Fibroblast of villous mesenchyme (primary cell): Measurements from ENCODE around the genes CCDC107 and CCIN.

GRCh38 chr9:35603485-35603916 is 1.6 kb upstream of the TESK1 start:
- CAGE, long polyA plus RNA = no peak

DNA sequence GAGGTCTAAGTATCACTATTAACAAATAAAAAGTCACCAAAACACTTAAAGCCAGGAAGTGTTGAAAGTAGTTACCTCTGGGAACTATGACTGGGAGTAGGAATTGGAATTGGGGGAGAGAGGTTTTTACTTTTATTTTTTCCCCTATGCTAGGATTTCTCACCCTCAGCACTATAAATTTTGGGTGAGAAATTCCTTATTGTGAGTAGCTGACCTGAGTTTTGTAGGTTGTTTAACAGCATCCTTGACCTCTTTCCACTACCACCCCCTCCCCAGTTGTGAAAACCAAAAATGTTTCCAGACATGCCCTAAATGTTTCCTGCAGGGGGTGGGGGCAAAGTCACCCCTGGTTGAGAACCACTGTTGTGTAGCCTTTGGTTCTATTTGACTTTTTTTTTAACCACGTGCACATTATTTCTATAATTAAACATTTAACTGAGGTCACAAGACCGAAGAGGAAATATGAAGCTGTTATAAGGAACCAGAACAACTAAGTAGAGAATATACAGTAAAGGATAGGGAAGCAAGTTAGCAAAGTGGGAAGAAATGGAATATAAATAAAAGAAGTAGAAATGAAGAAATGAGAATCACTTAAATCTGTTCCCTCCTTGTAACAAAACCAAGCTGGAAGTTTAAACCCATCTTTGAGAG is 14.7 kb downstream of the SIT1 start:
- CAGE, long polyA plus RNA = no peak

- CAGE, long polyA plus RNA = no peak
These were observed 12.0 kb downstream of the SIT1 start for GRCh38 chr9:35638841-35639069.

DNA sequence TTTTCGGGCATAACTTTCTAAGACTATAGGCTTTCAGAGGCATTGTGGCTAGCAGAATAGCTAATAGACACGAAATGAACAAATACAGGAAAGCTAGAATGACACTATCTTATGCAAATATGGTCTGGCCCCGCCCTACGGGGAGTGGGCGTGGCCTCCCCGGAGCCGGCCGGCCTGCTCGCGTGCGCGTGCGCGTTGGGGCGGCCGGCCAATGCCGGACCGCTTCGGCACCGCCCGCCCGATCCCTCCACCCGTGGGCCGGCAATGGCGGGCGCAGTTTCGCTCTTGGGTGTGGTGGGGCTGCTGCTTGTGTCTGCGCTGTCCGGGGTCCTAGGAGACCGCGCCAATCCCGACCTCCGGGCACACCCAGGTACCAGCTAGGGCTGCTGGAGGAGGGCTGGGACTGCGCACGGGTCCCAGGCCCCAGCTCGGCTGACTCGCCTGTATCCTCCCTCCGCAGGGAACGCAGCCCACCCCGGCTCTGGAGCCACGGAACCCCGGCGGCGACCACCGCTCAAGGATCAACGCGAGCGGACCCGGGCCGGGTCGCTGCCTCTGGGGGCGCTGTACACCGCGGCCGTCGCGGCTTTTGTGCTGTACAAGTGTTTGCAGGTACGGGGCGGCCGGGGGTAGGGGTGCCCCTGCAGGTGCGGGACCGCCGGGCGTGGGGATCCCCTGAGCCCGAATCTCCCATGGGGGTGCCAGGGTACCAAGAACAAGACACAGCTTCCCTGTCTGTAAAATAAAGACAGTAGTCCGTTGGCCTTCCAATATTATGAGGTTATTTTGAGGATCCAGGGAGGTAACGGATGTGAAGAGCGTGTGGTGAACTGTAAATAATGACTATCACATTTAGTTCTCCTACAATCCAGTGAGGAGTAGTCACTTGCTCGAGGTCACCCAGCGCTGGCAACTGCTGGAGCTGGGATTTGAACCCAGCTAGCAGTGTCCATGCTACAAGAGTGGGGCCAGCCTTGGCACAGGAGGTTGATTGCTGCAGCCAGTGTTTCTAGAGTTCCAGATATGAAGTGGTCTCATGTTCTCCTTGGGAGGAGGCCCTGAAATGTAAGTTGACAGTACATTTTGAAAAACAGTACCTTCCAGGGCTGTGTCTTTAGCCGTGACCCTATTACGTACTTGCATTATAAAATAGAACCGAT is at the start of gene CCDC107:
CCDC107 (plus strand) TSS at position 177 of the 1,160 bp plus-strand sequence.
- CAGE, long polyA plus RNA = start-site peak on the plus strand centred at position 191 of the sequence, 33 bp wide, 160 and 153 reads in 2 replicates

DNA sequence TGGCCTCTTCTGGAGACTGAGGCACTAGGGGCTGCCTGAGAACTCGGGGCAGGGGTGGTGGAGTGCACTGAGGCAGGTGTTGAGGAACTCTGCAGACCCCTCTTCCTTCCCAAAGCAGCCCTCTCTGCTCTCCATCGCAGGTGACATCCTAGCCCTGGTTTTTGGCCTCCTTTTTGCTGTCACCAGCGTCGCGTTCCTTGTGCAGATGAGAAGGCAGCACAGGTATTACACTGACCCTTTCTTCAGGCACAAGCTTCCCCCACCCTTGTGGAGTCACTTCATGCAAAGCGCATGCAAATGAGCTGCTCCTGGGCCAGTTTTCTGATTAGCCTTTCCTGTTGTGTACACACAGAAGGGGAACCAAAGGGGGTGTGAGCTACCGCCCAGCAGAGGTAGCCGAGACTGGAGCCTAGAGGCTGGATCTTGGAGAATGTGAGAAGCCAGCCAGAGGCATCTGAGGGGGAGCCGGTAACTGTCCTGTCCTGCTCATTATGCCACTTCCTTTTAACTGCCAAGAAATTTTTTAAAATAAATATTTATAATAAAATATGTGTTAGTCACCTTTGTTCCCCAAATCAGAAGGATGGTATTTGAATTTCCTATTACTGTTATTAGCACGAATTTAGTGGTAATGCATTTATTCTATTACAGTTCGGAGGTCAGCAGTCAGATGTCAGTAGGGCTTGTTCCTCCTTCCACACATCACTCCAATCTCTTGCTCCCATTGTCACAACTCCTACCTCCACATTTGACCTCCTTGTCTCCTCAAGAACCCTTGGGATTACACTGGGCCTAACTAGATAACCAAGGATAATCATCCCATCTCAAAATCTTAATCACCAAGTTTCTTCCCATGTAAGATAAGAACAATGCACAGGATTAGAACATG is 7.1 kb downstream of the CA9 start:
- CAGE, long polyA plus RNA = no peak

DNA sequence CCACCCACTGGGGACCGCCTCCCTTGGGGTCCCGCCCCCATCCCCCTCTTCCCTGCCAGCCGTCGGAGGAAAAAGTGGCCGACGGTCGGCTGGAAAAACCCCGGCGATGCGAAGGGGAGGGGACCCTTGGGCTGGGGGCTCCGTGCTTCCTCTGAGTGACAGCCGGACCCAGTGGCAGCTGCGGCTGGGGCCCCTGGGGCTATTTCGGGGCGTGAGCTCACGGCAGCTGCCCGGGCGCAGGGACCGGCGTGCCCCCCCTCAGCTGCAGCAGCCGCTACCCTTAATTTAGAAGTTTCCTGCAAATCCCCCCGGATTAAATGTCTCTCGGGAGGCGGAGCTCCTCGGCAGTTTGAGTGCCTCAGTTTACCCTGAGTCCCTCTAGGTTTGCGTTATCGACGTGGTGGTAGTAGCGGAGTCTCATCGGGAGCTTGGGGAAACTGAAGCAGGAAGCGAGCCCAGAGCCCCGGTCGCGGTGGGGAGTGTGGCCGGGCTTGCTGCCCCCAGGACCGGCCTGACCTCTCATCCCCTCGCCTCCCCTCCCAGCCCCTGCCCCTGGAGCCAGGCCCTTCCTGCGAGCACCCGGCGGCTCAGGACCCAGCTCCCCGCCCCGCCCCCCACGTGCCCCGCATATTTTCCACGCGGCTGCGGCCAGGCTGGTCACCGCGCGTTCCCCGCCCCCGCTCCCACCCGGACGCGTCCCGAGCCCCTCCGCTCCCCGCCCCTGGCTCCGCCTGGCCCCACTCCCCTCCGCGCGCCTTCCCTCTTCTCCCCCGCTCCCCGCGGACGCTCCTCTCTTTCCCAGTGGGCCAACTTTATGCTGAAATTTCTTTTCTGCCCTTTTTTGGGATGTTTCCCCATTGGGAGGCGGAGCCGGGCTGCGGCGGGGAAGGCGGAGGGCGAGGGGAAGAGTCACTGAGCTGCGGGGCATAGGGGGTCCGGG is 611 bp upstream of the TPM2 start:
- CAGE, long polyA plus RNA = no peak

- CAGE, long polyA plus RNA = no peak
These were observed 3.9 kb downstream of the TLN1 start for GRCh38 chr9:35727828-35728730.

GRCh38 chr9:35730105-35731232 is 1.5 kb downstream of the TLN1 start:
- CAGE, long polyA plus RNA = no peak

DNA sequence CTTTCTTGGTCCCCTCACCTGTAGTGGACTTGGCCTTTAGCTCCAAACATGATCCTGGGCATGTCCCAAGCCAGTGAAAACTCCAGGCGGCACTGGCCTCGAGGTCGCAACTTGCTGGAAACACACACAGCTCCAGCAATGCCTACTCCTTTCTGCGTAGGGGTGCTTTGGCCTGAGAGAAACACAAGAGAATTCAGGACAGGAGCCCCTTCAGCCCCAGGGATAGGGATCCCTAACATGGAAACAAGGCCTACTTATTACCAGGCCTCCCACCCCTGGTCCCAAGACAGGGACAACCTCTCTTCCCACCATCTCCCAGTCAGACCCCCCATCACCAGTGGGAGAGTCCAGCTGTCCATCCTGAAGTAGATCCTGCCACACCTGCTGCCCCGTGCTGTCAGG is 7.7 kb downstream of the CREB3 start:
- CAGE, long polyA plus RNA = no peak

DNA sequence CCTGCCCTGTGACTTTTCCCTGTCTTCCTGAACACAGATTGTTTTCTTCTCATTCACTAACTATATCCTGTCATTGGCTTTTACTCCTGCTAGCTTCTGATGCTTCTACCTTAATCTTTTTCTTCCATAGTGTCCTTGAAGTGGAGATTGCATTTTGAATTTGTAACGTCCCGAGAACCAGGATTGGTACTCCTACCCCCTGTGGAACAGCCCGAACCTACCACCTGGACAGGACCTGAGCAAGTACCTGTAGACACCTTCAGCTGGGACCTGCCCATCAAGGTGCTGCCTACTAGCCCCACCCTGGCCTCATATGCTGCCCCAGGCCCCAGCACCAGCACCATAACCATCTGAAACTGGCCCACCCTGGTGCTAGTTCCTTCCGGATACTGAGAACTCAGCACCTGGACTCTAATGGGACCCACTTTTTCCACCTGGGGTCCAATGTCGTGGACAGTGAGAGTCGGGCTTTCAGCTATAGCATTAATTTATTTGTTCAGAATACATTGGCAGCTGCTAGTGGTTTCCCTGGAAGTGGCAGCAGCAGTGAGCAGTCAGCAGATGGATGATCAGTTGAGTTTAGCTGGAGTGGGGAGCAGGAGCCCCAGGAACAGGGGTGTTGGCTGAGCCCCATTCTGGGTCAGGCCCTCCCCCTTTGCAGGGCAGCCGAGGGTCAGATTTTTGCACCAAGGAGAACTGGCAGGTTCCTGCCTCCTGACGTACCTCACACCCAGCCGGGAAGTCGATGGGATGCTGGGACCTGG is 1.4 kb downstream of the MSMP start:
- CAGE, long polyA plus RNA = no peak

GRCh38 chr9:35770901-35771380 is 16.9 kb upstream of the MSMP start:
- CAGE, long polyA plus RNA = no peak

DNA sequence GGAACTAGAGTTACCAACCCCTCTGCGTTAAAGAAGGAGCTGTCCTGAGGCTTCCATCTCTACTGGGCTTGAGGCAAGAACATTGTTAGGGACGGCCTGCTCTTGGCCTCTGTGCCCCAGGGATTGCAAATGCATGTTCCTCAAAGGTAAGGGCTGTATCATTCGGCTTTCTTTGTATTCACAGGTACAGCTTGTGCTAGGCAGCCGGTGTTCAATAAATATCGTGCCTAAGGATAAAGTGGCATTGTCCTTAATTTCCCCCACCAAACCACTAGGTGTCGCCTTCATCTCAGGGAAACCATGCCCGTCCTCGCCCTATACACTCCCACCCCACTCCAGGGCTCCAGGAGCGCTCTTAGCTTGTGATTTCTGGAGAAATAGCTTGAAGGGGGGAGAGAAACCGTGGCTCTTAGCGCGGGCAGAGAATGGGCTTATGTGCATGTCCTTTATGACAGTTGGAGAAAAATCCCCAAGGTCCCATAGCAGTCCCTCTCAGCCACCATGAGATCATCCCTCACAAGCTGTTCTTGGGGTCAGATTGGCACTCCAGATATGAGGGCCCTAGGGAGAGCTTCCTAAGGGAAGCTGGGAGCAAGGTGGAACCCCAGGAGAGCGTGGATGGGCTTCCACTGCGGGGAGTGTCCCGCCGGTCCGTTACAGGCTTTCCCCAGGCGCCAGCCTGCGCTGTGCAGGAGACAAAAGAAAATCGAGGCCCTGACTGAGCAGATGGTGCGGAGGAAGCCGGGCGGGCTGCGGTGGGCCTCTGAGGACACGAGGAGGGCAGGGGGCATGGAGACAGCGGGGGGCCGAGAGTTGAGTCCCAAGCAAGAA is 981 bp upstream of the NPR2 start:
- CAGE, long polyA plus RNA = no peak

- CAGE, long polyA plus RNA = no peak
These were observed 6.0 kb downstream of the TMEM8B start for GRCh38 chr9:35834751-35835739.

DNA sequence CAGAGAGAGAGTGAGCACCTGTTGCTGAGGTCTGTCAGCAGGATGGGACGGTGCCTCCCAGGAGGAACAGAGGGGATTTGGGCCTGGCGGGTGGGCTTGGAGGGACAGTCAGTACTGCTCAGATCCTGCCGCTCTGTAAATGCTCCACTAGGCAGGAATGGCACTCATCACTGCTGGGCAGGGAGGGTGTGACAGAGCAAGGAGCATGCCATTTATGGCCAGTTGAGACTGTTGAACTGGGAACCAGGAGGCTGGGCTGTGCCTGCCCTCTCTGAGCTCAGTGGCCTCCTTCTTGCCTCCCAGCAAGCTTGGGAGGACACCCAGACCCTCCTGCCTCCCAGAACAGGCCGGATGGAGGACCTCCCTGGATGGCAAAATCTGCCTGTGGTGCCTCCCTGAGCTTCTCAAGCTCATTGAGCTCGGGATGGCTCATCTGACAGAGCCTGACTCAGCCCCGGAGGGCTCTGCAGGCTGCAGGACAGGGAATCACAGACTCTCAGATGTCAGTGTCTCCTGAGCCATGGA is 749 bp upstream of the HRCT1 start:
- CAGE, long polyA plus RNA = no peak

DNA sequence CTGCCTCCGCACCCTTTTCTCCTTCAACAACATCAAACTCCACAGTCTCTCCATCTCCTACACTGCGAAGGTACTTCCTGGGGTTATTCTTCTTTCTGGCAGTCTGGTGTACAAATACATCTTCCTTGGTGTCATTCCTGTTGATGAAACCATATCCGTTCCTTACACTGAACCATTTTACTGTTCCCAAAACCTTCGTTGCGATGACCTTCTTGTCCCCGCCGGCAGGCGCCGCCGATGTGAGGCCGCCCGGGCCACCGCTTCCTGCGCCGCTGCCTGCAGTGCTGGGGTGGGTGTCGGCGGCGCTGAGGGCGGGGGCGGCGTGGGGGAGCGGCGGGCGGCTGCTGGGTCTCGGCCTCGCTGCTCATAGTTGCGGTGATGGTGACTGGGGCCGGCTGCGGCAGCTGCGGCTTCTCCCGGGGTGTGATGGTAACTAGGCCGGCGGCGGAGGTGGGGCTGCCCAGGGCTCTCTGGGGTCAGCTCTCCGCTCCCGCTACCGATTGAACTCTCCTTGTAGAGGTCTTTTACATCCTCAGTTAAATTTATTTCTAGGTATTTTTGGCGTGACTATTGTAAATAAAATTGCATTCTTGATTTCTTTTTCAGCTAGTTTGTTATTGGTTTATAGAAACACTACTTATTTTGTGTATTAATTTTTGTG is 14.1 kb upstream of the OR2S2 start:
- CAGE, long polyA plus RNA = no peak

- CAGE, long polyA plus RNA = no peak
These were observed 9.0 kb downstream of the GLIPR2 start for GRCh38 chr9:36145522-36145989.

DNA sequence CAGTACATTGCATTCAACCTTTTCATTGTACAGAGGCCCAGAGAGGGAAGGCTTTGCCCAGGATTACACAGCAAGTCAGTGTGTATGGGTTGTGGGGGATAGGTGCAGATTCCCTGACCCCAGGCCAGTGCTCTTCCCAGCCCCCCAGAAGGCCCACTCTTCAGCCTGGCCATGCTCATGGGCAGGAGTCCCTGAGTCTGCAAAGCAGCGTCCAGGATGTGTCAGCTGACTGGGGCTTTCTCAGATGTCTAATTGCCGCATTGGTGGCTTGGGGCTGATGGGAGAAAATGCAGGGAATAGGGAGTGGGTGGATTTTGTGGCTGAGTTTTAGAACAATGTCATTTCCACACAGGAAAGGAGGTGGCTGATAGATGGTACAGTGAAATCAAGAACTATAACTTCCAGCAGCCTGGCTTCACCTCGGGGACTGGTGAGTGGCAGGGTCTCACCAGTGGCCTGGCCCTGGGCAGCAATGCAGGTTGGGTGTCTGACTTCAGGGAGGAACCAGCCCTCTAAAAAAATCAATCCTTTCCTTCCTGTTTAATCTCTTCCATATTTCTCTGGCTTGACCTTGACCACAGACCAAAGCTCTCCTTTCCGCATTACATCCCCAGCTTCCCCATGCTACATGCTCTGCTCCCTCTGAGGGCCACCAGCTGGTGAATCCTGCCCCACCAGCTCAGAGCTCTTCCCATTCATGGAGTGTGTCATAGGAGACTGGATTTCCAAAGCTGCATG is 14.2 kb downstream of the GLIPR2 start:
- CAGE, long polyA plus RNA = no peak

DNA sequence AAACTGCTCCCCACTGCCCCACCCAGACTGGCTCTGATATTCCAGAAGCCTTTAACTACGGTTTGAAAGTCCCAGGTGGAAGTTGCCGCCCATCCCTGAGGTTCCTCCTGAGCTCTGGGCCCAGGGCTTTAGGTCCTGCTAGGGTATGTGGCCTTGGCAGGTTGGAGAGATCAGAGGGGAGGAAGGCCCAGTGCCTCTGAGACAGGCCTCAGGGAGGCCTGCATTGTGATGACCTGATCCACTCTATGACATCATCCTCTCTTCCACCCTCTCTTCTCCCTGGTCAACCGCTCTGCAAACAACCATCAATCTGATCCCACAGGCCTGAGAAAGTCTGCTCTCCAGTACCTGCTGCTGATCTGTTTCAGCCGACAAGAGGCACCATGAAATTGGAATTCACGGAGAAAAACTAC is at the start of gene CCIN:
CCIN (plus strand) TSS at position 269 of the 413 bp plus-strand sequence.
- CAGE, long polyA plus RNA = no peak

DNA sequence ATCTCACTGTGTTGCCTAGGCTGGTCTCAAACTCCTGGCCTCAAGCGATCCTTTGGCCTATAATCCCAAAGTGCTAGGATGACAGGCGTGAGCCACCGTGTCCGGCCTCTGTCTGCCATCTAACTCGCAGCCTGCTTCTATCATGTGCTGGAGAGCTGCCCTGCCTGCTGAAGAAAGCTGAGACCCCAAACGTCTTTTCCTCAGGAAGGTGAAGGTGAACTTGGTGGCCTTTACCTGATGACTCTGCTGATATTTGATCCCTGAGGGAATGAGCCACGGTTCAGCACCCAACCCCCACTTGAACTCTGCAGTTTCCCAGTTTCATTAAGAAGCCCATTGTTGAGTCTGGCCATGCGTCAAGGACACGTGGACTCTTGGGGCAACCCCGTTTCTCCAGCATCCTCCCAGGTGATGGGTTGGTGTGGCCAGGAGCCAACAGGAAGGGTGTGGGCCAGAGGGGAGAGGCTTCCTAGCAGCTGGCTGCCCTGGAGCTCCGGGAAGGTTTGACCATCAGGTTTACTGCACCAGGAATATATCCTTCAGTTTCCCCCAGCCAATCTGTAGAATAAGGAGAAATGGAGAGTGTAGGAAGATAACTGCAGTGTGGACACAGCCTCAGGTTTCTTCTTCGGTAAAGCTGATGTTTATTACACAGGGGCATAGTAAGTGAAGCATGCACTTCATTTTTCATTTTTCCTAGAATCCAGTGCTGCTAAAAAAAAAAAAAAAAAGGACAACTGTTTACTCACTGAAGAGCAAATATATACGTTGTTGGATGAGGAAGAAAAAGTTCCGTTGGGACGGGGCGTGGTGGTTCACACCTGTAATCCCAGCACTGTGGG is 59.6 kb upstream of the GNE start:
- CAGE, long polyA plus RNA = no peak

GRCh38 chr9:36492762-36493446 is 79.8 kb upstream of the MELK start:
- CAGE, long polyA plus RNA = no peak